SEM (cell line): ENCODE measurements around a stretch of chr16.

GRCh38 chr16:75516134-75516912 is 19.6 kb downstream of the CHST5 start:
- PRO-cap = no peak

DNA sequence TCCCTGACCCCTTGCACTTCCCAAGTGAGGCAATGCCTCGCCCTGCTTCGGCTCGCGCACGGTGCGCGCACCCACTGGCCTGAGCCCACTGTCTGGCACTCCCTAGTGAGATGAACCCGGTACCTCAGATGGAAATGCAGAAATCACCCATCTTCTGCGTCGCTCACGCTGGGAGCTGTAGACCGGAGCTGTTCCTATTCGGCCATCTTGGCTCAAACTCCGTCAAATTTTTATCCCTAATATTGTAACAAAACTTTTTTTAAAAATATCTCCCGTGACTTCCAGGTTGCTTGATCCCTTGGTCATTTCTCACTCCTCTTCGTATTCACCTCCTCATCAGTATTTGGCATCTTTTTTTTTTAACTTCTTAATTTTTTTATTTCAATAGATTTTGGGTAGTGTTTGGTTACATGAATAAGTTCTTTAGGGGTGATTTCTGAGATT is 101.5 kb upstream of the CPHXL start:
- PRO-cap = no peak

DNA sequence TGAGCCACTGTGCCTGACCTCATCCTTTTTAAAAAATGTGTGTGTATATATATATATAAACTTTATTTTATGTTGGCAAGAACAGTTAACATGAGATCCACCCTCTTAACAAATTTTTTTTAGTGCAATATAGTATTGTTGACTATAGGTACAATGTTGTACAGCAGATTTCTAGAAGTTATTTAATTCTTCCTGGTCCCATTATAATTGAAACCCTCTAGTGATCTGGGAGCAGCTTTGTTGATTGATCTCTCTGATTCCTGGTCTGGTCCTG is 254.2 kb upstream of the CNTNAP4 start:
- PRO-cap = no peak

- PRO-cap = no peak
Measured at GRCh38 chr16:76532027-76532571, 254.9 kb downstream of the CNTNAP4 start.

DNA sequence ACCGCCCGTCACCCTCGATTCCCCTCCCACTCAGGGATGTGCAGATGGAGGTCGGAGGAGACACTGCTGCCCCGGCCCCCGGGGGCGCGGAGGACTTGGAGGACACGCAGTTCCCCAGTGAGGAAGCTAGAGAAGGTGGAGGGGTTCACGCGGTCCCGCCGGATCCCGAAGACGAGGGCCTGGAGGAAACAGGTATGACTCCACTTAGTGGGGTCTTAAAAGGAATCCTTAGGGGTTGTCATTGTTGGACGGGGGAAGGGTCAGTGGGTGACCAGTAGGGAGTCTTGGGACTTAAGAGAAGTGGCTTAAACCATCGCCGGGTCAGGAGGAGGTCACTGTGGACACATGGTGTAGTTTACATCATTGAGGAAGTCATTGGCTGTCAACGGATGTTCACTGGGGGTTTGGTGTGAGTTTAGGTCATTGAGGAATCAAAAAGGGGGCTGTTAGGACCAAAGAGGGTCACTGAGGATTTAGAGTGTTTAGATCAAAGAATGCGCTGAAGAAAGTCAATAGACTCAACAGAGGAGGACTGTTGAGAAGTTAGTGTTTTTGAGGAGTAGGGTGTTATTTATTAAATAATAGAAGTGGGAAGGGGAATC is 553 bp downstream of the MON1B start:
- PRO-cap = bidirectional peak, plus-strand start at position 423 of the sequence, minus-strand start at position 347 of the sequence

DNA sequence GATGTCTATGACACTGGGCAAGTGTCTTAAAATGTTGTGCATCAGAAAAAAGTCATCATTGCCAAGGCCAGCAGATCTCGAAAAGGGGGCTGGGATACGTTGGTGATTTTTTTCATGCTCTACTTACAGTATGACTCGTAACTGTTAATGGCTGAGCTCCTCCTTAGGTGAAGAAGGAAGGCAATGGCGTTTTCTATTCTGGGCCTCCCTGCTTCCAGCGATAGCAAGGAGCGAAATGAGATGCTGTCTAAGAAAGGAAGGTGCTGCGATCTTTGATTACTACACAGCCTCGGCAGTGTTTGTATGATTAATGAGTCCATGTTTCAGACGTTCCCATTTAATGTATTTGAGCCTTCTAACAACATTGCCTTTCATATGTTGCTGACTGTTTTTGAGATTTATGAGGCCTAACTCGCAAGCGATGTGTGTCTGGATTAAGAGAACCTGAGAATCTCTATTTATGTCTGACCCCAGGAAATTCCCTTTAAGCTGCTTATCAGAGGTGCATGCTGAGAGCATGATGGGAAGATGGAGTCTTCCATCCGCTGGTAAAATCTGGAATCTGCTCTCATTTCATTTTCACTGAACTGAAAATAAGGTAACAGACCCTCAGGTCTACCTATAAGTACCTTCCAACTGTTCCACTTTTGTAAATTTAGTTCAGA is 403.4 kb downstream of the WWOX start:
- PRO-cap = no peak

DNA sequence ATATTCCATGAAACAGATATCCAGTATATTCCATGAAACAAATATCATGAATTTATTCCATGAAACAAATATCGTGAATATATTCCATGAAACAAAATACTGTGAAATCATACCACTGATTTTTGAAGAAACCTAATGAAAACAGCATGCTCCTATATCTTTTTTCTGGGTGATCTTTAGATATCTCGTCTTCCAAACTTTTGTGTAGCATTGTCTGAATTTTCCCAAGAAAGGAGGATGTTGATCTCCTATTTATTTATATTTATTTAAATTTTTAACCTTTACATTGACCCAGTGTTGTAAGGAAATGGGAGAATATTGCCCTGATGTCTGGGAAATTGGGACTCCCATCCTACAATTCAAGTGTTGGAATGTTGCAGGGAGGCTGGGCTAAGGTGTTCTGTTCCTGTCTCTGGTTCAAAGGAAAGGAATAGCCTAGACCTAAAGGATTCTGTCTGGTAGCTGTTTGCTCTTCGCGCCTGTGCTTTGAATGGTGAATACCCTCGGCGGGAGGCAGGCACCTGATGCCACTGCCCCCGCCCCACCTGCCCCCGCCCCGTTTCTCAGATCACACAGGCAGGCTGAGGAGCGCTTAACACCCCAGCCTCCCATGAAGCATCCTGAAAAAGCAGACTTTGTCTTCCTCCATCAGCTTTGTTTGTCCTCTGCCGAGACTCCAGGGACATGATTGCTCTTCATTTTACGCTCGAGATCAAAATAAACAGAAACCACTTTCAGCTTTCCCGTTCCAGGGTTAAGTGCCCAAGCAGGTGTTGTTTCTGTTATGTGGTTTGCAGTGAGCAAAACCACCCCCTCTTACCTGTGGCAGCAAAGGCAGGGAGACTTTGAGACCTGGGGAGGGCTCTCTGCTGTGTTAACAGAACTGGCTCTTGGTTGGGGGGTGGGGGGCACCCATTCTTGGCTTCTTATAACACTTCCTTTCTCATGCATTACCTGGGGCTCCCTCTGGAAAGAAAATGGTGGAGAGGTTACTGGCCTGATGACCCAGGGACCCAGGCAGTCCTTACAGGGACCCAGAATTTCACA is 452.0 kb downstream of the WWOX start:
- PRO-cap = no peak

GRCh38 chr16:78714003-78714765 is 614.7 kb downstream of the WWOX start:
- PRO-cap = no peak

DNA sequence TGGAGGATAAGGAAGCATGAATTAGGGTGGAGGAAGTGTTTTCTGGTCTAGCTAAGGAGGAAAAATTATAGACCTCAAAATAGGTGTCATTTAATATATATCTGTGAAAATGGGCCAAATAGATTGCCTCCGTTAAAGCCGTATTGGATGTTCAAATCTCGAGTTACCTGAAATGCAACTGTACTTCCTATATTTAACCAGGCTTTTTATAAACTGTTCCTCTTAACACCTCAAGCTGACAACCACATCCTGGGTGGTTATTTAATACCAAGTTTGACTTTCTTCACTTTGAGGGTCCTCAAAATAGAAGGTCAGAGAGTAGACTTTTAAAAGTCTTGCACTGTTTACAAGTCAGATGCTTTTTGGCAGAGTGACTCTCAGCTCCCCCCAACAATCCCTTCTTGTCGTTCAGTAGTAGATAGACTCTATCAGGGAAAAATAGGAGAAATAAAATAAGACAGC is 650.2 kb downstream of the WWOX start:
- PRO-cap = no peak

DNA sequence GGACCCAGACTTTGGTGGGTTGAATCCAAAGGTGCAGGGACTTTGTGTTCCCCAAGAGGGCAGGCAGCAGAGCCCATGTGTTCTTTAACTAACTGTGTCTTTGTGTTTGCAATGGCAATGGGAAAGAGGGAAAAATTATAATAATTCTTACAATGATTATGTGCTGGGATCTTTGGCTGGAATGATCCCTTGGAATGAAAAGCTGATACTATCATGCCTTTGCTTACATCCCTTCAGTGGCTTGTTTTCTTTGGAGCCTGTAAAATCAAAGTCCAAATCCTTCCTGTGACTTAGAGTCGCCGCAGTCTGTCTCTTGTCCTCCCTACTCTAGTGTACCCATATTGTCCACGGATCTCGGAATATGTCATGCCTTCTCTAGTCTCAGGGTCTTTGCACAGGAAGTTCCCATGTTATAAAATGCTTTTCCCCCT is 111.7 kb upstream of the MAF start:
- PRO-cap = no peak

- PRO-cap = no peak
Measured at GRCh38 chr16:79768462-79769109, 168.0 kb upstream of the MAF start.

DNA sequence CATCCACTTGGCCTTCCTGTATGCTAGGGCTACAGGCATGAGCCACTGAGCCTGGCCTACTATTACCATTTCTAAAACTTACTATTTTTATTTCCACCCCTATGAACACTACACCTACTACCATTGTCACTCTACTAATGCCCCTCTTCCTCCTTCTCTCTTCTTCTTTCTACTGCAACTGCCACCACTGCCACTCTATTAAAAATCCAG is 330.3 kb upstream of the MAF start:
- PRO-cap = no peak

- PRO-cap = no peak
Measured at GRCh38 chr16:80996866-80997254, 9.8 kb downstream of the CMC2 start.

GRCh38 chr16:81362305-81362954 is 47.7 kb downstream of the GAN start:
- PRO-cap = no peak

- PRO-cap = no peak
Measured at GRCh38 chr16:81431770-81432516, 12.7 kb upstream of the CMIP start.

GRCh38 chr16:81444900-81445907 is 596 bp downstream of the CMIP start:
- PRO-cap = bidirectional peak, plus-strand start at chr16:81445636, minus-strand start at chr16:81445457

DNA sequence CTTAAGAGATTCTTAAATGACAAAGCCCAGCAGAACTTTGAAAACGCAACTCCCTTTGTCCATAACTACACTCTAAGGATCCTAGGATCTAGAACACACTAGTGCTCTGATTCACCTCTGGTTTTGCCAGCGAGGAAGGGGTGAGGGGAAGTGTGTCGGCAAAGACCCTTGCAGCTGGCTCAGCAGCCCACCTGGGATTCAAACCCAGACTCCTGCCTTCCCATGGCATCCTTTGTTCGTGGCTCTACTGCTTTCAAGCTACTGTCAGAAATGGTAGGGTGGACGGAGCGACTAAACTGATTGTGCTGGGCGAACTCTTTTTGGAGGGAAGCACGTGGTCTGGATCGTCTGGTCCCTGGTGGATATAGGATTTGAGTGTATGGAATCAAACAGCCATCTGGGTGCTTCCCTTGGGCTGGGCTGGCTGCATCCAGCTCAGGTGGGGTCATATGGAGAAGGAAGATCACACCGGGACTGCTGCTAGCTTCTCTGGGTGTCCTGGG is 8.4 kb downstream of the CMIP start:
- PRO-cap = no peak

DNA sequence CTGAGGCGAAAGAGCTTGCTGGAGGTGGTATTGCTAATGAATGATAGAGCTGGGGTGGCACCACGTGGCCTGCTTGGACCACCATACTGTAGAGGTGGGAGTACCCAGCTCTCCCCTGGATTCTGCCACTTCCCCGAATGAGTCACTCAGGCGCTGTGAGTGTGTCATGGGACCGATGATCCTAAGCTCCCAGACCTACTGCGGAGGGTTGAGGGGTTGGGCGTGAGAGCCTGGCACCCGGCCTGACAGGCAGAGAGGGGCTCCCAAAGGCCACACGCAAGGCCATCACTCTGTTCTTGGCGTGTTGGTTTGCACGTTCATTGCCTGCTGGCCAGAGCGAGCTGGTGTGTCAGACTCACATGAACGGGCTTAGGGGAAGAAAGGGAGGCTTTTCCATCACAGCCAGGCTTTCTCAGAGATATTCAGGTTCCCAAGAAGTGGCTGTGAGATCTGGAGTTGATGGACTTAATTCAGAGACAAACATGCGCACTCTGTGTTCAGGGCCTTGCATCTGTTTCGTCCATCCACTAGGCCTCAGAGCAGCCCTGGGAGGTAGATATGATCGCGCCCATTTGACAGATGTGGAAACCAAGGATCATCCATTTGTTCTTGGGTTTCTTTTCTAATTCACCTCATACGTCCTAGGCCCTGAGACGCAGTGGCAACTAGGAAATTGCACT is 41.3 kb downstream of the CMIP start:
- PRO-cap = no peak

GRCh38 chr16:81492120-81493200 is 47.9 kb downstream of the CMIP start:
- PRO-cap = no peak

DNA sequence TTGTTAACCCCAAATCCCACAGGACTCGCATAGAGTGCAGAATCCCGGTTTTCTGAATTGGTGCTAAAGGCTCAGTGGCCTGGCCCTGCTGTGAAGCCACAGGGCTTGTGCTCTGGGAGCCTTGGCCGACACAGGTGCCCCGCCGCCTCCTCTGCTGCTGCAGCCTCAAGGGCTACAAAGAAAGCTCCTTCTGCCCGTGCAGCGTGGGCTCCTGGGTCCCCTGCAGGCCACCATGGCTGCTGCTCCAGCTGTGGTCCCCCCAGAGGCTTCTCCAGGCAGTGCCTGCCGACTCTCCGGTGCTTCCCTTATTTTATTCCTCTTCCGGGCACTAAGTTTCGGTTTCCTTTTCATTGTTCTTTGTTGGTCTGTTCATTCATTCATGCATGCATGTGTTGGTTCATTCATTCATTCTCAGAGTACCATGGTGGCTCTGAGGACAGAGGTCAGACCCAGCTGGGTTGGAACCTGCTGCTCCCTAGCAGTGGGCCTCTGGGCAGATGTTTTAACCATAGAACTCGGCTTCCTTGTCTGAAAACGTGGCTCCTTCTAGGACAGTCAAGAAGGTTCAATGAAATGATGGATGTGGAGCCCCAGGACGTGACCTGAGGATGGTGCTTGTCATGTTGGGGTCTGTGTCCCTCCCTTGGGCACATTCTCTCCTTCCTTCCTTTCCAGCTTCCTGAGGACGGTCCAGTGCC is 53.2 kb downstream of the CMIP start:
- PRO-cap = no peak